ENCODE measurements around a stretch of chr1.

DNA sequence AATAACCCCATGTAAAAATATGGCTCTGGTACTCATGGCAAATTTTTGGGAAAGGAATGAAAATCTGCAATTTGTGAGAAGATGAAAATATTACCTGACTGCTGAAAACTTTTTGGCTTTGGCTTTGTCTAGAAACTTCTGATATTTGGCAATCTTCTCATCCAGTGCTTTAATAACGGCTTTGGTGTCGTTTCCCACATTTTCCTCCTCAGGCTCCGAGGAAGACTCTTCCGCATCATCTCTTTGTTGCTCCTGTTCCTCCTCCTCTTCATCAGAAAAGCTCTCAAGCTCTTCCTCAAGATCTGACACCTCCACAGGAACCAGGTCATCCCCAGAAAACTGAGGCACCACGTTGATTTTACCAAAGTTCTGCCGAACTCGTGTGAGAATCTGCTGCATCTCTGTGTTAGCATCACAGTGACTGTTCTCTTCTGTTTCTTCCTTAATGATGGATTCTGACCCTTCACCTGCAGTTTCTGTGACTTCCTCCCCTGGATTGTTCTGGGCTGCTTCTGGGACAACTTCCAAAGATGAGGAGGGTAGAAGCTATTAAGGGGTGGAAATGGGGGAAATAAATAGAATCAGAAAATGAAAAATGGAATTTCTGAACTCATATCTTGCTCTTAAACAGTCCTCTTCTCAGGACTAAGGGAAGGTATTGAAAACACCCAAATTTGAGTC is 12.2 kb downstream of the DNALI1 start:
- PRO-cap = no peak

- PRO-cap = no peak
These were observed 9.6 kb upstream of the YRDC start for GRCh38 chr1:37817480-37818051.

DNA sequence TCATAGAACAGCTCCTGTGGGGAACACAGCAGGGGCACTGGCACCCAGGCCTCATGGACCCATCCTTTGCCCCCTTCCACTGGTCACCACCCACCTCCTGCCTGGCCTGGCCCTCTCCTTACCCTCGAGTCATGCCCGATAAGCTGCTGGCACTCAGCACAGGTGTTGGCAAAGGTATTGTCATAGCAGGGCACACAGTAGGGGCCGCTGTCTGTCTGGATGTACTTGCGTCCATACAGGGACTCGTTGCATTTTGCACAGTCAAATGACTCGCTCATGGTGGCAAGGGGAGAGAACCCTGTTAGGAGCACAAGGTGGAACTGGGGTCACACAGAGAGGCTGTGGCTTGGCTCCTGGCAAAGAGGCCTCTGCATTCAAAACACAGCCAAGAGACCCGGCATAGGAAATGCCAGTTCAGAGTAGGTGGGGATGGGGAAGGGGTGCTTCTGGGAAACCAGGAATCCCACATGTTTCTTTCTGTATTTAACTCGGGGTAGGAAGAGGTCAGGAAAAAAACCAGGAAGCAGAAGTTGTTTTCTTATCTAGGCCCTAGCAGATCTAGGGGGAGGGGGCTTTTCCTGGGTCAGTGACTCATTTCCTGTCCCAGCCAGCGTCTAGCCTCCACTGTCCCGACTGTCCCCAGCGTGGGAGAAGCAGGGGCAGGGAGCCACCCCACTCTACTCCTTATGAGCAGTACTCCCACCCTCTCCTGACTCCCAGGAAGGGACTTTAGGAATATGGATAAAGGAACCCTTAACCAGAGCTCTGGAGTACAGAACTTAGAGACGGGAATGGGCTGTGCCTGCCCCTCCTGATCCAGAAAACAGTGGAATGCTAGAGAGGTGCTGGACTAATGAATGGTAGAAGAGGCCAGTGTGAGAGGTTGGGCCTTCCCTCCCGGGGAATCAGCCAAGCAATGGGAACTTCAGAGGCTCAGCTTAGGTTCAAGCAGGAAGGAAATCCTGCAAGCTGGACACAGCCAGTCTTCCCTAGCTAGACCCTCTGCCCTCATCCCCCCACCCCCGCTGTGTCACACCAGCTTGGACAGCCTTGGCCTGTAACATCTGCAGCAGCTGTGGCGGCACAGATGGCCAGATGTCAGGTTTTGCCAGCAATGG is 5.8 kb downstream of the FHL3 start:
- PRO-cap = bidirectional peak, plus-strand start at position 642 of the sequence, minus-strand start at position 618 of the sequence

- PRO-cap = no peak
These were observed 3.5 kb upstream of the UTP11 start for GRCh38 chr1:38008844-38009701.

GRCh38 chr1:38022617-38023131 is 10.1 kb downstream of the UTP11 start:
- PRO-cap = no peak

DNA sequence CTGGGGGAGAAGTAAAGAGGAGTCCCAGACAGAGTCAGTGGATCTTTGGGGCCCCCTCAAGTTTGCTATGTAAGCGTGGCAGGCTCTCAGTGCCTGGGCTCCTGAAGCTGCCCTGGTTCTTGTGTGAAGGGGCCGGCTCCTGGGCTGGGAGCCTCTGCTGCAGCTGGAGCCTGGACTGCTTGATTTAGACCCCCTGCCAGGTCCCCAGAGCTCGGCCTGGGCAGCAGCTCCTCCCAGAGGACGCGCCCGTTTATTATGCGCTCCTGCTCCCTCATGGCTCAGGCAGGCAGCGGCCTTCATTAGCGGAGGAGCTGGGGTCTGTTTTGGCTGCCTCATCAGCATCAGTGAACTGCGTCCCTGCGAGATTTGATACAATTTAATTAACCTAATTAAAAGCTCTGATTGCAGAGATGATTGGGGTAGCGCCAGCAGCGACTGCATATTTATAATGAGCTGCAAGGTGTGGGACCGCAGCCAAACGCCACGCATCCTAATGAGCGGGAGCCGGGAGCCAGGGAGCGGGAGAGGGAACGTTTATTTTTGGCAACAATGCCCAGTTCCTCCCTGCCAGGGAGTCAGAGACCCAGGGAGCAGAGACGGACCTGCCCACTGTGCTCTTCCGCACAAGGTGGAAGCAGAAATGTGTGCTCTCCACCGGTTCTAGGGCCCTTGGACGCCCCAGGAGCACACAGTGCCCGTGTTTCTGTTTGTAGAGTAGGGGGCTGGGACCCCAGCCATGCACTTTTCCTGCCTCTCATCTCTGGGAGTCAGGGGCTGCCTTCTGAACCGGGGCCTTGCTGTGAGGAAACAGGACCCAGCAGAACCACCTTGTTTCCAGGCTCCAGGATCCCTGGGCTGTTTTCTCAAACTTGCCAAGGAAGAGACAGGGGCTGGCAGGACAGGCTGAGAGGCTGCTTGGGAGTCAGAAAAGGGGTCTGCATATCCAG is 16.8 kb downstream of the UTP11 start:
- PRO-cap = no peak

GRCh38 chr1:38482250-38482790 is 377.3 kb downstream of the RRAGC start:
- PRO-cap = no peak

DNA sequence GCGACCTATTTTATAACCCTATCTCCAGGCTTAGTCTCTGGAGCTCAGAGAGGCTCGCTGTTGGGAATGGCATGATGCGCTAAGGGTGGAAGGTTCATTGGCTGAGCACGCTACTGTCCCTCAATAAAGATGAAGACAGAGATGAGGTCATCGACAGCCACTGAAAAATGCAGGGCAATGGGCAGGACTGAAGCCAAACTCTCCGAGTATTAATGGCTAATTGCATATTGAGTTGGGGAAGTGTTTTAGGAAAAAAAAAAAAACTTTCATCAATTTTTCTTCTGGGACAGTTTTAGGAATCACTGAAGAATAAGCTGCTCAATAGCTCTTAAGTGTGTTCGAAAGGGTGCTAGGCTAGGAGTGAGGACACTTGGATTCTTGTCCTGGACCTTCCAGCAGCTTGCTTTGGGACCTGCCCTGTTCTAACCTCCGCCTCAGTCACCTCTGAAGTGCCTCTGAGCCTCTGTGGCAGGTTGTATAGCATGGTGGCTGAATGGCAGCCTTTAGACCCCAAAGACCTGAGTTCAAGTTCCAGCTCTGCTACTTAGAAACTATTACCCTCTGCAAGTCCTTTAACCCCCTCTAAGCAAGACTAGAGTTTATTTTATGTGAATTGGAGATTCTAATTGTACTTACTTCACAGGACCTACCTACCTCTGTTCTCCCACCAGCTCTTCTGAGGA is 81.7 kb downstream of the RRAGC start:
- PRO-cap = no peak

DNA sequence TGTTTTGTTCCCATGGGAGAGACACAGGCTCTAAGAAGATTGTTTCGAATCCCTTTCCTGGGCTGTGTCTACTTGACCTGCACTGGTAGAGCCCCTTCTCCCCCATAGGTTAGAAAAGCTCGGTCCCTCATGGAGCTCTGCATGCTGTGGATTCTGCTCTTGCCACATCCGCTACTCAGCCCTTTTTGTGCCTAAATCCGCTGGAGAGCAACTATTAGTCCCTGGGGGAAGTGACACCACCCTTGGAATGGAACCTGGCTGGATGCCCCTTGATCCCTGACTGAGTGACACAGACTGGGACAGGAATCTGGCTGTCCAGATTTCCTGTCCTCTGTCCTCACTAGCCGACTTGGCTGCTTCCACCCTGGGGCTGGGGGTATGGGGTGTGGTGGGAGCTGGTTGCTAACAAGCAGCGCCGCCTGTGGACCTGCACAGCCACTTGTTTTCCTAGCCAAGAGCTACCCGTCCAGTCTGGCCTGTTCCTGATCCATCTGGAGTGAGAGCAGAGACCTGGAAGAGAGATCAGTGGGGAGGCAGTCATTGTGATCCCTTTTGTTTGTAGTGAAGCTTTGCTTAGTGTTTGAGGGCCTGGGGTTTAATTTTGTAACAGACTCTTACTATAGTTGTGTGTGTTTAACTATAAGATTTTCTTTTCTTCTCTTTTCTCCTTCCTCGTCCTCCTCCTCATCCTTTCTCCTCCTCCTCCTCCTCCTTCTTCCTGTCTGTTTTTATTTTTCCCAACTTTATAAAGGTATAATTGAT is 71.5 kb upstream of the MACF1 start:
- PRO-cap = no peak

GRCh38 chr1:39196158-39196701 is 8.3 kb upstream of the MACF1 start:
- PRO-cap = no peak

DNA sequence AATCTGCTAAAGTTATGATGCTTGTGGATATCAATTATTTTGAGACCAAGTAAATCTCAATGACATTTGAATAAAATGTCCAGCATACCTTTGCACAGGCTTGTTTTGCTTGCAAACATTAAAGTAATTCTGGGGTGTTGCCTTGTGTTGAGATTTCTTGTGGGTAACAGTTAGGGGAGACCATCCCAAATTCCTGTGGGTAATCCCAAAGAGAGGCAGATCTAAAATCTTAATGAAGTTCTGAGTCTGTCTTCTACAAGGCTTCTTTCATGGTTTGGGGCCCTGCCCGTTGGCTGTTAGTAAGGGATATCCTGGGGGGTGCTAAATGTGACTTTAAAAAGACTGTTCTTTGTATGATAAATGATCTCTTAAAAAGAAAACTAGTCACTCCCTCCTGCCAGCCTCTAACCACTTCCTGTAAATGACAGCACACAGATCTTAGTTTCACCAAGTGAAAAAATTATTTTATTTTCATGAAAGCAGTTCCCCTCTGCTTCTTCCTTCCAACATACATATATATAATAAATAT is 7.7 kb upstream of the MACF1 start:
- PRO-cap = no peak

- PRO-cap = no peak
These were observed 11.1 kb downstream of the MACF1 start for GRCh38 chr1:39215599-39216020.

DNA sequence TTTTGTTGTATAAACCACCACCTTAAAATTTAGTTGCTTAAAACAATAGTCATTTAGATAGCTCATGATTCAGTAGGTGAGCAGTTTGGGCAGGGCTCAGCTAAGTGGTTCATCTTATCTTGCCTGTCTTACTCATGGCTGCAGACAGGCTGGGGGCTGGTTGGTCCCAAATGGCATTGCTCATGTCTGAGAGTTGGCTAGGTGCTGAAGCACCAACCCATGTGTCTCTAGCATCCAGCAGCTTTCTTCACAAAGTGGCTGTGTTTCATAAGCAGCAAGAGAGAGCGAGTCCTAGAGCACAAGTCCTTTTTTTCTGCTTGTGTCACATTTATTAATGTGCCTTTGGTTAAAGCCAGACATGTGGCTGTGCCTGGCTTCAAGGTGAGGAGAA is 91.5 kb downstream of the MACF1 start:
- PRO-cap = no peak

GRCh38 chr1:39378982-39379599 is 112.3 kb upstream of the BMP8A start:
- PRO-cap = no peak

DNA sequence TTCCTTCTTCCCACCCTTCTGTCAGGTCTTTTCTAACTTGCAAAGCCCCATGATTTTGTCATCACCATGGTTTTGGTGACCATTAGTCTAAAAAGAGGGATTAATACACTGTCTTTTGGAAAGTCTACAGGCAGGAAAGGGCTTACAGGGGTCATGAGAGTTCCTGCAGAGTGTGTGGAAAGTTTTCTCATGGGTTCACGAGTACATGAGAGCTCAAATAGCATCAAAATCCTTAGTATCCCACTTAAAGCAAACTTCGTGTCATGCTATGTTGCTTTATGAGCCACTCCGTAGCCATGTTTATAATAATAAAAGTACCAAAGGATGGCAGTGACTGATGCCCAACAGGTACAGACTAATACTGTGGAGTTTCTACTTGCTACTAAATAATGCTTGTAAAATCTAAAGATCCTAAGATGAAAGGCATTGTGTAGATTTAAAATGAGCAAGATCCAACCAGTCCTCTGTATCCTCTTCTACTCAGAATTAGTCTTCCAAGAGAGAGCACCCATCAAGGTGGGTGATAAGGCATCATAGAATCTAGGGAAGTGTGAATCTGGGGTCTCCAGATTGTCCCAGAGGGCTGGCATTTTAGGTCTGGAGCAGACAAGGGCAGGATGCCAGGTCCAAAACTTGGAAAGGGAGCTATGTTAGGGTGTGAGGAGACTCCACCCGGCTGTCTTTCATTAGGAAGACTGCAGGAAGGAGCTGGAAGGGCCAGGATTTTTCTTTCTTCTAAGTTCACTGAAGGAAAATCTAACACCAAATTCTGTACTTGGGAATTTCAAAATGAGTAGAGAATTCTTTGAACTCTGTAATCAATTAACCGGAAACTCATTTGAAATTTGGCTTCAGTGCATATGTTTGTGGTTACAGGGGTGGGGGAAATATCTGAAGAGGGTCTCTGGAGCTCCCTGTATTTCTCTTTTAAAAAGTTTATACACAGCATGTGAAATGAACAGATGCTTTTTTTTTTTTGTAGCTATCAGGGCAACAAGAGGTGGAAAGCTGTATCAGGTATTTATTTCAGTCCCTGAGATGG is 86.2 kb upstream of the BMP8A start:
- PRO-cap = no peak

DNA sequence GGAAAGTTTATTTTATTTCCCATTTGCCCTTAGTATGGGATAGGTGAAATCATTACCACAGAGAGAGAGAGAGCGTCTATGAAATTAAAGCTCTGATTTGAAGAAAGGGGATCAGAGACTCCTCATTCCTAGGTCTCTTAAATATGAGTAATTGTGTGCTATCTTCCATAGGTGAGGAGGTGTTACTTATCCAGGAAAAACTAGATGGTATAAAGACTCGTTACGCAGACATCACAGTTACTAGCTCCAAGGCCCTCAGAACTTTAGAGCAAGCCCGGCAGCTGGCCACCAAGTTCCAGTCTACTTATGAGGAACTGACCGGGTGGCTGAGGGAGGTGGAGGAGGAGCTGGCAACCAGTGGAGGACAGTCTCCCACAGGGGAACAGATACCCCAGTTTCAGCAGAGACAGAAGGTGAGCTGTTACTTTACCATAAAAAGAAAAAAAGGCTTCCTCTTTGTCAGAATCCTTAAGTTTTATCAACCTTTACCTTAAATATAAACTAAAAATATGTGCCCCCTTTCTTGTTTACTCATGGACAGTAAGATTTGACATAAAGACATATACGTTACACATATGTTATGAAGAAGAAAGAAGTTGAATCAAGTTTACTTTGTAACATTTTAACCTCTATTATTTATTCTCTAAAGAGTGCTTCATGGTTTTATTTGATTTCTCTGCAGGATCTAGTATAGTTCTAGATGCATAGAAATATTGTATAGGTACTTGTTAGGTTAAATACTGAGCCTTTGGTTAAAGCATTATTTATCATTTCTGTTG is 61.6 kb upstream of the BMP8A start:
- PRO-cap = no peak

DNA sequence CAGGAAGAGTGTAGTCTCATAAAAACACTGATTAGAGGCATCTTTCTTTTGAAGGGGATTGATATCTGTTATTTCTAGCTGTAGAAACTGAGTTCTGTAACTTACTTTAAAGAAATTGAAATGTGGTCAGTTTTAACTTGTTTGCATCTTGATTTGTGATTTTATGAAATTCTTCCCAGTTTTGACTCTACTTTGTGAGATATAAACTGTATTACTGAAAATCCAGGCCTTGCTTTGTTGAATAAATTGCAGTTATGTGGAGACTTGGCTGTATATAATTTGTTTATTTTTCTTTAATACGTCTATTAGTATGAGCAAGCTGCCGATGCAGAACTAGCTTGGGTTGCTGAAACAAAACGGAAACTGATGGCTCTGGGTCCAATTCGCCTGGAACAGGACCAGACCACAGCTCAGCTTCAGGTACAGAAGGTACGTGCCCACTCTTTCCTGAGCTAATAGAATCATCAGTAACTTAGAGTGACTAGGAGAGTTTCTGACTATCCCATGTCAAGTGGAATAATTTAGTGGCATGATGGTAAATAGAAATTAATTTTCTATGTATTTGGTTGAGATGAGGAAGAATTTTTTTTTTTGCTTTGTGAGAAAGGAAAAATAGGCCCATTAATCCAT is 59.1 kb upstream of the BMP8A start:
- PRO-cap = no peak

DNA sequence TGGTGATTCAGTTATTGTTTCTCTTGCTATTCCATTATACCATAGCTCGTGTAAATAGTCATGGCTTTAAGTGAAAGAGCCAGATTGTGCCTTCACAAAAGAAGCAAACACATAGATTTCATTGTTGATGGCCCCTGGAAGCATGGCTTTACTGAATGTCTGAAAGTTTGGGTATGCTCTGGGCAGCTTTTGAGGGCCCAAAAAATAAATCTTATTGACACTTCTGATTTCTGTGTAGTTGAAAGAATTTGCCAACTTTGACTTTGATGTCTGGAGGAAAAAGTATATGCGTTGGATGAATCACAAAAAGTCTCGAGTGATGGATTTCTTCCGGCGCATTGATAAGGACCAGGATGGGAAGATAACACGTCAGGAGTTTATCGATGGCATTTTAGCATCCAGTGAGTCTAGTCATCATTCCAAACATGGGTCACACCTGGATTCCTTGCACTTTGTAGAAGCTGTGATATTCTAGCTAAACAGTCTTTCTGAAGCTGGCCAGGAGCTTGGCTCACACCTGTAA is 31.0 kb upstream of the BMP8A start:
- PRO-cap = no peak

GRCh38 chr1:39487212-39488292 is 3.9 kb upstream of the BMP8A start:
- PRO-cap = no peak

DNA sequence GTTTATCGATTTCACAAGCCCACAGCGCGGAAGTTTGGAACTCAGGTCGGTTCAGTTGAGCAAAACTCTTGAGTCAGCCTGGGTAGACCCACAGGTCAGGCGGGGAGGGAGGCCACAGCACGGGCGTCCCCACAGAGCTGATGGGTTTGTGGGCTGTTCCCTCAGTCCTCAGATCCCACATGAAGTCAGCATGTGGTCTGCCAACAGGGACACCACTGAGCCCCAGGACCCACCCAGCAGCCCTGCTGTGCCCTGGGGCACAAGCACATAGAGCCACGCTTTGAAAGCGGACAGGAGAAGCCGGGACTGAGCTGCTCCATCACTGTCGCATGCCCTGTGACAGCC is 17.4 kb downstream of the BMP8A start:
- PRO-cap = no peak